Bronchus fibroblast of lung (primary cell): ENCODE data around the gene TBPL1.

GRCh38 chr6:133951688-133952798 lies 981 bp upstream of the TBPL1 start:
- RAMPAGE, long total RNA, result no peak

DNA sequence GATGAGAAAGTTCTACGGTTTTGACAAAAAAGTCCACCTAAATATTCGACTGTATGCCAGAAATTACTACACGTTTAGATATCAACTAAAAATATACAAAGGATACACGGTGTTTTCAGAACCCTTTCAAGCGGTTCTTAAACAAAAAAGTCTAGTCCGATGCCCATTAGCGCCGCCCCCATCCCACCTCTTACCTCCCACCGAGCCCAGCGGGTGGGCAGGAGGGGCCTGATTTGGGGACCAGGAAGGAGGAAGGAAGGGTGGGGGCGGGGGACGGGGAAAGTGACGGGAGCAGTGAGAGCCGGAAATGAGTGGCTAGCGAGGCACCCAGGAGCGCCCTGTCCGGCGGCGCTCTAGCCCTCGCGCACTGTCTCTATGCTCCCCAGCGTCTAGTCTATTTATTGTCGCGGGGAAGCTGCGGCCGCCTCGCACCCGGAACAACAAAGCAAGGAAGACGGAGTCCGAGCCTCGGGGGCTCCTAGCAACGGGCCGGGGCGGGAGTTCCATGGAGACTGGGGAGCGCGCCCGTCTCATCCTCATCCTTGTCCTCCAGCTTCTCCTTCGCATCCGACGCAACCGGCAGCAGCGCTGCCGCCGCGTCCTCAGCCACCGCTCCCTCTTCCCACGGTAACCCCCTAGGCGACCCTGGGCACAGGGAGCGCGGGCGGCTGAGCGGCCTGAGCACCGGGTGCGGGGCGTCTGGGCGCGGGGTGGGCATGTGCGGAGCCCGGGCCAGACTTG lies at the start of gene TBPL1:
Gene TBPL1, plus strand, starts transcription at position 426 of the 741 bp plus-strand sequence.
- RAMPAGE, long total RNA, result start-site peak on the plus strand centred at position 397 of the sequence, 65 bp wide, 443 and 440 reads in 2 replicates

DNA sequence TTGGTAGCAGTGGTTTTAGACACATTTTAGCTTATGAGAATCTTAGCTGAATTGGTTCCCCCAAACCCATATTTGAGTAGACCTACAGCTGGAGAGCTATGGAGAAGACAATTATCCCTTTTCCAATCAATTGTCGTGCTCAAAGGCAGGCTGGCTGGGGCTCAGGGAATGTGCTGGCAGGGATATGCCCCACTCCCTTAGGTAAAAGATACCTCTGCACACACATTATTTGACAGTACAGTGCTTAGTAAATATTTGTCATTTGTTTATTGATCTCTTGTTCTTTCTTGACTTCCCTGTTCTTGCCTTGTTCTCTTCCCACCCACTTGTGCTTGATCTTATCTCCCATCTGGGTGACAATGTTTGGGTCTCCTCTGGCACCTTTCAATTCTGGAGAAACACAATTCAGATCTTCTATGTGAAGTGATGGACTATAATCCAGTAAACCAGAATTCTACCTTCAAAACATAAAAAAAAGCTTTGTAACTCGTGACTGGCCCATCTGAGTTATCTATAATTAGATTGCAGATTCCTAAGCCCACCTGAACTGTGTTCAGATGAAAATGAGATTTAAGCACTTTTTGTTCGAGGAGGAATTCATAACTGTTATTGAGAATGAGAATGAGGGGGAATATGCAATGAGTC lies 114.4 kb upstream of the SLC2A12 start:
- RAMPAGE, long total RNA, result no peak

- RAMPAGE, long total RNA, result no peak
These were observed 70.5 kb downstream of the SGK1 start for GRCh38 chr6:134247272-134247867.

DNA sequence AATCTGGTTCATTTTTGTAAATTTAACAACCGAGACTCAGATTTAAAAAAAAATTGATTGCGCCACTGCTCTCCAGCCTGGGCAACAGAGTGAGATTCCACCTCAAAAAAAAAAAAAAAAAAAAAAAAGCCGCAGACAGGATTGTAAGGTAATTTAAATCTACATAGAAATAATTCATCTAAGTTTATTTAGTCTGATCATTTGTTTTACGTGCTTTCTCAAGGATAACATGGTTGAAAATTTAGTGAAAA lies 65.5 kb downstream of the SGK1 start:
- RAMPAGE, long total RNA, result no peak

DNA sequence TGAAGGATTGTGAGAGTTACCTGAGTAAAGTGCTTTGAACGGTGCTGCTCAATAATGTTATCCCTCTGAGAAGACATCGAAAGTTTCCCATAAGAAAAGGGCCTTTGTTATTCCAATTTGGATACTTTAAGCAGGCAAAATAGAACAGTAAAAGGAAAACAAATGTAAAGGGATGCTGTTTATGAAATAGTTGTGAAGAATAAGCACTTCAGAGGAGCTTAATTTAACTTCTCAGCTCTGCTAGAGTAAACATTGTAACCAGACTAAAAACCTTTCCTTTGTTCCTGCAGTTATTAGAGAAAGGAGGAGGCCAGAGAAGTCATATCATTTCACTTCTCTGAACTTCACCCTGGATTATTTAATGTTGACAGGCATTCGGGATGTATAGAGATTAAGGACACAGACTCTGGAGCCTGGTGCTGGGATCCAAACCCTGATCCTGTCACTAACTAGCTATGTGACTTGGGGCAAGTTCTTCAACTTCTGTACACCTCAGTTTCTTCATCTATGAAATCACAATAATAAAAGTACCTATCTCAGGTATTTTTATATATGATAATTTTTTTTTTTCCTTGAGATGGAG lies 5.6 kb downstream of the SGK1 start:
- RAMPAGE, long total RNA, result no peak

DNA sequence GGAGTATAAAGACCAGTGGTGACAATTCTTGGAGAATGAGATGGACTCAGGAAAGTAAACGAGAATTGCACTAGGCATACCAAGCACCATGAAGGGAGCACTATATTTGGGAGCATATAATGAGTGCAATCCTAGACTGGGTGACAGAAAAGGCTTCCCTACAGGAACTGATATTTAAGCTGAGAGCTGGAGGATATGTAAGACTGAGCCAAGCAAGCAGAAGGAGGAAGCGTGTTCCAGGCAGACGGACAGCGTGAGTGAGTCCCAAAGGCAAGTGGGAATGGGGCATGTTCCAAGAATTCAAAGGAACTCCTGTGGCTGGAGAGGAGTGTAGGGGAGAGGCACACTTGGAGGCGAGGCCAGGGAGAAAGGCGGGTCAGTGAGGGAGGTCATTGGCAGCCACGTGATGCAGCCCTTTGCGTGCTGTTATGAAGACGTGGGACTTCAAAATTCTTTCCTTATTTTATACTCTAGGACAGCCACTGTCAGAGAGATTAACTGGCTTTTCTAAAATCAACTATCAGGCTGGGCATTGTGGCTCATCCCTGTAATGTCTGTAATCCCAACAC lies 27.9 kb upstream of the SGK1 start:
- RAMPAGE, long total RNA, result no peak

DNA sequence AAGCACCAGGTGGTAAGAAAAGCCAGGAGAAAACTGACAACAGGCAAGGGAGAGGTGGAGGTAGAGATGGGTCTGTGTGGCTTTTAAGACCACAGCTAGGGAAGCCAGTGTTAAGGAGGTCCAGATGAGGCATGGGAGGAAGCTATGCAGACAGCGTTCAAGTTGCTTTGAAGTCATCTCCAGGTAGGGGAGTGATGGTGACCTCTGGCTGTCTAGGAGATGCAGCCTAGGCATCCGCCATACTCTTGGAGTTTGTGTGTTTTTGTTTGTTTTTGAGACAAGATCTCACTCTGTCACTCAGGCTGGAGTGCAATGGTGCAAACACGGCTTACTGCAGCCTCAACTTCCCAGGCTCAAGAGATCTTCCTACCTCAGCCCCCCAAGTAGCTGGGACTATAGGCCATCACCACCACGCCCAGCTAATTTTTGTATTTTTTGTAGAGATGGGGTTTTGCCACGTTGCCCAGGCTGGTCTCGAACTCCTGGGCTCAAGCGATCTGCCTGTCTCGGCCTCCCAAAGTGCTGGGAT lies 143.0 kb upstream of the SGK1 start:
- RAMPAGE, long total RNA, result no peak

- RAMPAGE, long total RNA, result no peak
These were observed 205.4 kb upstream of the SGK1 start for GRCh38 chr6:134523190-134523930.

DNA sequence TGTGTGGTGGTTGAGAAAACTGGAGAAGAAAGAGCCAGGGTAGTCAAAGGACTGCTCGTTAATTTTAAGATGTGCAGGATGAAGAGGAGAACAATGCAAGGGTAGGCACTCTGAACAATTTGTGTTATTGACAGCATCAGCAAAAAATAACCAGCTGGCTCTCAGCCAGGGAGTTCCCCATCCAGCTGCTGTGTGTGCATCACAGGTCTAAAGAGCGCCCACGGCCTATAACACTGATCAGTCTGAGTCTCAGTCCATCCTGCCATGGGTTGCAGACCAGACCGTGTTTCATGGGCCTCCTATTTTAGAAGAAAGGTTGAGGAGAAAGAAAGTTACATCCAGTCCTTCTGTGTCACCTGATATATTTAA lies 313.5 kb downstream of the ALDH8A1 start:
- RAMPAGE, long total RNA, result no peak

DNA sequence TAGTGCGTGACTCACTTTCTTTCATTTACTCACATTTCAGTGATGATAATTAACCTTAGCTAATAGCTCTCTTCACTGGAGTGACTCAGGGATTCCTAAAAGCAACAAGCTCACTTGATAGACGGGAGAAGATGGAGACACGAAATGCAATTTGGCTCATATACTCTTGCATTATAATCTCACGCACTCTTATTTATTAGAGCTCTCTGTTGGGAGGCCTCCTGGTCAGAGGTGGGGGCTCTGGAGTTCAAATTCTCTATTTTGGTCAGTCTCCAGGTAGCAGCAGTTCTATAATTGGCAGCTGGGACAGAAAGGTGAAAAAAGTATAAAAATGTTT lies 276.2 kb downstream of the ALDH8A1 start:
- RAMPAGE, long total RNA, result no peak

- RAMPAGE, long total RNA, result no peak
These were observed 273.3 kb downstream of the ALDH8A1 start for GRCh38 chr6:134676380-134677277.

- RAMPAGE, long total RNA, result no peak
These were observed 271.3 kb downstream of the ALDH8A1 start for GRCh38 chr6:134678565-134678953.

GRCh38 chr6:134948529-134949135 lies 1.3 kb downstream of the ALDH8A1 start:
- RAMPAGE, long total RNA, result no peak

DNA sequence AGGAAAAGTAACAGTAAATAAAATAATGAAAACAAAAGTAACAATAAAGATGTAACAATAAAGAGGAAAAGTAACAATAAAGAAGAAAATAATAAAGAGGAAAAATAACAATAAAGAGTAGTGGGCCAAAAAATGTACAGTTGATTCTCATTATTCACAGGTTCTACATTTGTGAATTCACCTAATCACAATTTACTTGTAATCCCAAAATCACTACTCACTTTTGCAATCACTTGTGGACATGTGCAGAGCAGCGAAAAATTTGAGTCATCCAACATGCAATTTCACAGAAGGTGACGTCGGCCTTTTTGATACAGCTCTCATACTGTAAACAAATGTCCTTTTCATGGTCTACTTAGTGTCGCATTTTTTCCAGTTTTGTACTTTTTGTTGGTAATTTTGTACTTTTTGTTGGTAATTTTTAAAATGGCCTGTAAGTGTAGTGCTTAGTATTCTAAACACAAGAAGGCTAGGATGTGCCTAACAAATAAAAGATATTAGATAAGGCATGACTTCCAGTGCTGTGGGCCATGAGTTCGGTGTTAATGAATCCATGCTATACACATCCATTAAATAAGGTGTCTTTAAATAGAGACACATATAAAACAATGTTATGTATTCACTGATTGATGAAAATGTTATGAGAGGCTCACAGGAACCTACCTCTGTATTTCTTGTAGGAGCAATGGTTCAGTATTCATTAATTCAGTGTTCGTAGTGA lies 23.8 kb downstream of the HBS1L start:
- RAMPAGE, long total RNA, result no peak

DNA sequence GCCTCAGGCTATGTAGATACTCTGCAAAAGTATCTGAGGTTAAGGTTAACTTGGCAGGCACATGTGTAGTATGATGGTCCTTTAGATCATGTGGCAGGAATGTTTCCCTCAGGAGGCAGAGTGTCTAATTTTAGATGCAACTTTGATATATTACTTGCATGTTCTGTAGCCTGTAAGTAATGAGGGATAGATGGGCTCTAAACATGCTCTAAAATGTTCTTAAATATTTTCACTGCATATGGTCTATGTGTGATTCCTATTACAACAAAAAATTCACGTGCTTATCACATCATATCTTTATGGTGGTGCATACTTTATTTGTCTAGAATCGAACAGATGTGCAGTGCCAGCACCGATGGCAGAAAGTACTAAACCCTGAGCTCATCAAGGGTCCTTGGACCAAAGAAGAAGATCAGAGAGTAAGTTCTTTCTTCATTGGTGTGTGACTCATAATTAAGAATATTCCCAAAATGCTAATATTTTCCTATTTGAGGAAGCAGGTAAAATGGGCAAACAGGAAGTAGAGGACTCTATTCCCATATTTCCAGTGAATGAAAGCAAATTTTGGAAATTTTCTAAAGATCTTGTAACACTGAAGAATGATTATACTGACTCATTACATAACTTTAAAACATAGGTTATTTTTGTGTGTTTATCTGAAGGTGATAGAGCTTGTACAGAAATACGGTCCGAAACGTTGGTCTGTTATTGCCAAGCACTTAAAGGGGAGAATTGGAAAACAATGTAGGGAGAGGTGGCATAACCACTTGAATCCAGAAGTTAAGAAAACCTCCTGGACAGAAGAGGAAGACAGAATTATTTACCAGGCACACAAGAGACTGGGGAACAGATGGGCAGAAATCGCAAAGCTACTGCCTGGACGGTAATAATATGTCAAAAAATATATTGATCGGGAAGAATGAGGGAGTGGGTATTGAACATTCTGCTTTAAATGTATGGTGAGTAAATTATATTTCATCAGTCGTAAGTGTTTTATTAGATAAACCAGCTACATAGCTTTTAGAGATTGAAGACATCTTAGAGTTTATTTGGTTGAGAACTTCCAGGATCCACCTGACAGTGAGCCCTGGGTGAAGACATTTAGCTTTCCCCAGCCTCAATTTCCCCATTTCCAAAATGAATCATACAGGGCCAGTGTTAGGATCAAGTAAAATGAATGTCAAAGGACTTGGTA lies 8.8 kb downstream of the MYB start:
- RAMPAGE, long total RNA, result no peak

DNA sequence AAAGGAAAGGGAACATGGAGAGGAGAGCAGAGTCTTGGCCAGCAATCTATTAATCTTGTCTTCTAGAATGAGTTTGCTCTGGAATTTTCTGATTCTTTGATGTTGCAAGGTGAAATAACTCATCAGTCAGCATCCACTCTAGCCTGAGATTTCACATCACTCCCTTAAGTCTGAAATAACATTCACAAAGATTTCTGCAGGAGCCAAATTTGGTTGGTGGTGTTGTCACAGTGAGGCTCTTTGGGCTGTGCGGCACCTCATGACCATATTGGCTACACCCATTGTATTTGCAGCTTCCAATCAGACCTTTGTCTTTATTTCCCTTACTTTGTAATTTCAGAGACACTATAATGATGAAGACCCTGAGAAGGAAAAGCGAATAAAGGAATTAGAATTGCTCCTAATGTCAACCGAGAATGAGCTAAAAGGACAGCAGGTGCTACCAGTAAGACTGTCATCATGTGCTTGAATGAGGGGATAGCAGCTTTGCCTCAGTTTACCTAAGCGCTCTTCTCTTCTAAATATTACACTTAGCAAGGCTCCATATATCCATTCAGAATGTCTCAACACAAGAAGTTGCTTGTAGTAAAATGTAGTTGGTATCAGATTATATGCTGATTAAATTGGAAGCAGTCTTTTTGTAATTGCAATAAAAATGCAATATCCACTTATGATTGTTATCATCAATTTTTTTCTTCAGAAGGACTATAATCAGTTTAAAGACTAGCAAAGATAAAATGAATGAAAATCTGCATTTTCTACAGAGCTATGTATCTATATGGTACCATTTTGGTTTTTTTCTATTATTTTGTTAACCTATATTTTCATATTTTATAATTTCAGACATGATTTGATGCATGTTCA lies 13.1 kb downstream of the MYB start:
- RAMPAGE, long total RNA, result no peak

GRCh38 chr6:135211059-135212218 lies 30.3 kb downstream of the MYB start:
- RAMPAGE, long total RNA, result no peak

- RAMPAGE, long total RNA, result no peak
These were observed 69.7 kb downstream of the MYB start for GRCh38 chr6:135250671-135251321.

DNA sequence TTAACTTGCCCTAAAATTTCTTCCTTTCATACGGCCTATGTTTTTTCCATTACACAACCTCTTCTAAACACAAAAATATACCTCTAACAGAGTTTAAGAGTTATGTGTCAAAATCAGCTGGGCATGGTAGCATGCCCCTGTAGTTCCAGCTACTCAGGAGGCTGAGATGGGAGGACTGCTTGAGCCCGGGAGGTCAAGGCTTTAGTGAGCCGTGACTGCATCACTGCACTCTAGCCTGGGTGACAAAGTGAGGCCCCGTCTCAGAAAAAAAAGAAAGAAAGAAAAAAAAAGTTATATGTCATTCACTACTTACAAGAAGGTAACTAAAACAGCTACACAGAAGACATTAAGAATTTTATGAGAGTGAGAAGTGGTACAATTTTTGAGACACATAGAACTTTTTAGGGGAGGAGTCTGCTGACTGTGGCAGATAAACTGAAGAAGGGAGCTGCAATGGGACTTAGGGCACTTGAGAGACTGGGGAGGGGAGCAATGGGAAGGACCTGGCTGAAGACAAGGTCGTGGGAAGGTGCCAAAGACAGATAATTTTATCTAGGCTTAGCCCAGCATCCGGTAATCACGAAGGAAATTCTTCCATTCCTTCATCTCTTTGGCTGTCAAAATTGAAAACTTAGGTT lies 140.0 kb downstream of the MYB start:
- RAMPAGE, long total RNA, result no peak